ENCODE measurements around a stretch of chr21.

- PRO-cap = no peak
Measured at GRCh38 chr21:44901386-44901698, 19.4 kb downstream of the ITGB2 start.

DNA sequence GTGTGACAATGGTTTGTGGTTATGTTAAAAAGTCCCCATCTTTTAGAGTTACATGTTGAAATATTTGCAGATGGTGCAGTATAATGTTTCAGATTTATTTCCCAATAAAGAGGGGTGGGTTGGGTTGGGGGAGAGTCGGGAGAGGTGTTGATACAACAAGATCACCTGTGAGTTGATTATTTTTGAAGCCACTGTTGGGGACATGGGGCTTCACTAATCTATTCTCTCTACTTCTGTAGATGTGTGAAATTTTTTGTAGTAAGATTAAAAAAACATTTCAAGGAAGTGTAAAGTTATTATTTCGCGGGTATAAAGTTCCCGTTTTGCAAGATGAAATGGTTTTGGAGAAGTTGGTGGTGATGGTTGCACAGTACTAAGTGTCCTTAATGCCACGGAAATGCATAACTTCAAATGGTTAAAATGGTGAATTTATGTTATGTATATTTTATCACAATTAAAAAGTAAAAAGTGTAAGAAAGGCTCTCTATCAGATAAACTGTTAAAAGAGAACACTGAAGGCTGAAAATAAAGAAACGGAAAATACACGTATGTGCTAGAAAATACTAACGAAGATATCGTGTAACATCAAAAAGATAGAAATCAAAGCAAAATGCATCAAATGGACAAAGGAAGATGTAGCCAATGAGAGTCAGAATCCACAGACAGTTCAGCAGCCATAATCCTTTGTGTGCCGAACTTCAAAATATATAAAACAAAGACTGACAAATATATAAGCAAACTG is 2.8 kb upstream of the ITGB2 start:
- PRO-cap = no peak

GRCh38 chr21:44928573-44929010 is 7.9 kb upstream of the ITGB2 start:
- PRO-cap = no peak

GRCh38 chr21:44969761-44970525 is 30.1 kb downstream of the SLX9 start:
- PRO-cap = no peak

DNA sequence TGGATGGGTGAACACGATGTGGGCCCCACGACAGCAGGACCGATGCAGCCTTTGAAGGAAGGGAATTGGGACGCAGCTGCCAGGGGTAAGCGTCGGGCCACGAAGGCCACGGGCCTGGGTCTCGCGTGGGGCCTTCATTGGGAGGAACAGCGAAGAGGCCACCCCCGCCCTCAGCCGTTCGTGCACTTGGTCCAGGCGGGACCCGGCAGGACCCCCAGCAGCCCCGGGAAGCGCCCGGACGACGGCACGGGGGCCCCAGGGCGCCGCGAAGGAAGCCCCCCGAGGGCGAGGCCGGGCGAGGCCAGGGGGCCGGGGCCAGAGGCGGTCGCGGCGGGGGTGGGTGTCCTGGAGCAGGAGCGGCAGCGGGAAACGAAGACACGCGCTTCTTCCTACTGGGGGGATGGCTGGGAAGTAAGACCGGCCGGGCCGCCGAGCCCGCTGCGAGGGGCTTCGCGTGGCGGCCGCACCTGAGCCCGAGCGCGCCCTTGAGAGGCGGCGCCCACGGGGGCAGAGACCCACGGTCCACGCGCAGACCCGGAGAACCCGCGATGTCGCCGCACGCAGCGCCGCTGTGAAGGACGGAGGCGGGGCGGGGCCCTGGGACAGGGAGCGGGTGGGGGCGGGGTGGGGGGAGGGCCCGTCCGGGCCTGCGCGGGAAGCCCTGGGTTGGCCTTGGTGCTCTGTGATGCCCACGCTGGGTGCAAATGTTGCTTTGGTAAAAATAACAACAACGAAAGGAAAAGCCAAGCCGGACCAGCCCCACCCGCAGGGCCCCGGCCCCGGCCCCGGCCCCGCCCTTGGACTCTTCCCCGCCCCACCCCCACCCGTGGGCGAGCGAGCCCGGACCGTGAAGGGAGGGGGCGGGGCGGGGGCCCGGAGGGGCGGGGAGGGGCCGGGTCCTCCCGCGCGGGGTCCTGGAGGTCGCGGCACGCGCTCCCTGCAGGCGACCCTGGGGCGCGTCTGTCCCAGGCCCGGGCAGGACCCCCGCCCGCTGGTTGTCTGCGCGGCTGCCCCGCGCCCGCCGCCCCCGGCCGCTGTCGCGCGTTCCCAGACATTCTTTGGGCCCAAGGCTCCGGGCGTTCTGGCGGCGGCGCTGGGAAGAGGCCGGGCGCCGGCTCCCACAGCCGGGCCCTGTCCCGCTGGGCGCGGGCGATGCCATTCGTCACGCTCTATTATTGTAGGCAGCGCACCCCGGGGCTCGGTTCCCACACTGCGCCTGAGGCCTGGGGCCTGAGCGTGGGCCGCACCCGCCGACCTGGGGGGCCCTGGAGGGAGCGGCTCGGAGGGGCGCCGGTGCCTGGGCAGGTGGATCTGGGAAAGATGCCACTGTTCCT is 55.8 kb upstream of the ADARB1 start:
- PRO-cap = bidirectional peak, plus-strand start at position 855 of the sequence, minus-strand start at position 550 of the sequence; bidirectional peak, plus-strand start at position 1,219 of the sequence, minus-strand start at position 1,060 of the sequence

DNA sequence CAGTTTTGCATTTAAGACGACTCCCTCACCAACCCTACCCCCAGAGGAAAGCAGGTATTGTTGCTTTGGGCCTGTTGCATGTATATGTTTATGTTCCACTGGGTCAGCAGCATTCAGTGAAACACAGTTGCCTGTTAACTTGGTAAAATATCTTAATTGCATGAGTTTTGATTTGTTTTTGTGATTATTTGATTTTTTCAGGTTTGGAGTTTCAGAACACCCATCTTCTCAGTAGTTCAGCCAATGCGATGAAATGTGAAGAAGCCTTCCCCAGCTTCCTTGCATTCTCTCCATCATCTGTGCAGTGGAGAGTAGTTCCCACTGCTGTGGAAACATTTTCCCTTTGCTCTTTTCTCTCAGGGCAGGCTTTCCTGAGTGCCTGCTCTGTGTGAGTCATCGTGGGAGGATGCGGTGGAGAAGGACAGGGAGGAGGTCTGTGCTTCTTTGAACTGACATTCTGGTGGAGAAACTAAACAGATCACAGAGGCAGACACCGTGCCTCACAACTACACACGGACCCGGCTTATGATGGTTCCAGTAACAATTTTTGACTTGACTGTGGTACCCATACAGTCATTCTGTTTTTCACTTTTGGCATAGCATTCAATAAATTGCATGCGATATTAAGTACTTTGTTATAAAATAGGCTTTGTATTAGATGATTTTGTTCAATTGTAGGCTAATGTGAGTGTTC is 6.6 kb downstream of the ADARB1 start:
- PRO-cap = no peak

GRCh38 chr21:45132785-45133357 is 58.5 kb downstream of the ADARB1 start:
- PRO-cap = bidirectional peak, plus-strand start at chr21:45133106, minus-strand start at chr21:45133010

- PRO-cap = no peak
Measured at GRCh38 chr21:45234016-45234446, 53.7 kb downstream of the POFUT2 start.

GRCh38 chr21:45309062-45309960 is 21.6 kb upstream of the POFUT2 start:
- PRO-cap = unidirectional peak, minus-strand start at chr21:45309152

GRCh38 chr21:45324657-45325168 is 37.0 kb upstream of the POFUT2 start:
- PRO-cap = no peak

DNA sequence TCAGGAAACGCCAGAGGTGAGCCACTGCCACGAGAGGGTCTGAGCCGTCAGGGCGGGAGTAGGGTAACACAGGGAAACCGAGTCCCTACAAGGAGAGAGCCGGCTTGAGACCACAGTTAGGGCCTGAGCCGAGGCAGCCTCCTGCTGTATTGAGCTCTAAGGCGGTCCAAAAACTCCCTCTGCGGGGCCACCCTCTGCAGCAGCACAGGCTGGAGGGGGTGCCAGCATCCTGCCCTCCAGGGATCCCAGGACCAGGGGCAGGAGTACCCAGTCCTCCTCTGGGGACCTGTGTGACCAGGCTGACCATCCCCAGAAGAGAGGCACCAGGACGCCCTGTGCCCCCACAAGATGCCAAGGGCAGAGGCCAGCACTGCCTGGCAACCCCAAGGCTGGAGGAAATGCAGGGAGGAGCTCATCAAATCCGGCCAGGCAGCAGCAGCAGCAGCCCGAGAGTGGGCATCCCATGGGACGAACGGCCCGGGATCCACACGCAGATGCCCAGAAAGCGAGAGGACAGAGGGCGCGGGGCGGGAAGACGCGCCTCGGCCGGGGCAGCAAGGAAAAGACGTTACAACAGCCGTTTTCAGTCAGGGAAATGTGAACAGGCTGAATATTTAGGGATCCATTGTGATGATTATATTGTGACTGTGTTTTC is 57.2 kb upstream of the COL18A1 start:
- PRO-cap = unidirectional peak, plus-strand start at position 516 of the sequence

DNA sequence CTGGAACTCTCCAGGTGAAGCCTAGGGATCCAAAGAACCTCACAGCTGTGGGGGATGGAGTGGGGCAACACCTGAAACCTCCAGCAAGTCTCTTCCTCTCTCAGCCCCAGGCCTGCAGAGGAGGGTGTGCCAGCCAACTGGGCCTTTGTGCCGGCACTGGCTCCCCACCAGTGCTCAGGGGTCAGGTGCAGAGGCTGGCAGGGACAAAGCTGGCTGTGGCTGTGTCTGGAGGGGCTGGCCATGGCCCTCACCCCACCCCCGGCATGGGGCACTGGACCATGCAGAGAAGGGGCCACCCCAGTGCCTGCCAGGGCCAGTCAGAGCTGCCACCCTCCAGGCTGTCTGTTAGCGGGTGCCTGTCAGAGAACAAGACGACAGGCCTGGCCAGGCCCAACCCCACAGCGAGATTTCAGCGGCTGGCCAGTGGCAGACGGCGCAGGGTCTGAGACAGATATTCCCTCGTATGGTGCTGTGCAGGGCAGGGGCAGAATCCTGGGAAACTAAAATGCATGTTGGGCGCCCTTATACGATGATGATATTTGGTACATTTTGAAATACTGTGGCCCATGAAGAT is 3.9 kb downstream of the COL18A1 start:
- PRO-cap = no peak

- PRO-cap = unidirectional peak, plus-strand start at chr21:45455522
Measured at GRCh38 chr21:45455011-45456379, 50.5 kb downstream of the COL18A1 start.

- PRO-cap = no peak
Measured at GRCh38 chr21:45480403-45480842, 61.8 kb downstream of the SLC19A1 start.

DNA sequence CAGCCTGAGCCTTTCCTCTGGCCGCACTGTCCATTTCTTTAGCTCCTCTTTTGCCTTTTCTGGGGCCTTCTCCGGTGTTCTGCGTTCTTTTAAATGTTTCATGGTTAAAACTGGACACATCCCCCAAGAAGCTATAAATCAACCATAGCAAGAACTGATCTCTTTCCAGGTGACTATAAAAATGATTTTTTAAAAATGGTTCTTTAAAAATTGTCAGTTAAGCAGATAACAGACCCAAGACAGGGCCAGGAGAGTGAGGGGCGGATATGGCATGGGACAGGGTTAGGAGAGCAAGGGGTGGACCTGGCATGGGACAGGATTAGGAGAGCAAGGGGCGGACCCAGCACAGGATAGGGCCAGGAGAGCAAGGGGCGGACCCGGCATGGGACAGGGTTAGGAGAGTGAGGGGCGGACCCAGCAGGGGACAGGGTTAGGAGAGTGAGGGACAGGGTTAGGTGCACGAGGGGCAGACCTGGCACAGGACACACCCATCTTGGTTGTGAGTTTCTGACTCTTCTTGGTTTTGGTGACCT is 159.2 kb upstream of the COL6A1 start:
- PRO-cap = no peak

- PRO-cap = no peak
Measured at GRCh38 chr21:45991771-45992331, 10.3 kb downstream of the COL6A1 start.

DNA sequence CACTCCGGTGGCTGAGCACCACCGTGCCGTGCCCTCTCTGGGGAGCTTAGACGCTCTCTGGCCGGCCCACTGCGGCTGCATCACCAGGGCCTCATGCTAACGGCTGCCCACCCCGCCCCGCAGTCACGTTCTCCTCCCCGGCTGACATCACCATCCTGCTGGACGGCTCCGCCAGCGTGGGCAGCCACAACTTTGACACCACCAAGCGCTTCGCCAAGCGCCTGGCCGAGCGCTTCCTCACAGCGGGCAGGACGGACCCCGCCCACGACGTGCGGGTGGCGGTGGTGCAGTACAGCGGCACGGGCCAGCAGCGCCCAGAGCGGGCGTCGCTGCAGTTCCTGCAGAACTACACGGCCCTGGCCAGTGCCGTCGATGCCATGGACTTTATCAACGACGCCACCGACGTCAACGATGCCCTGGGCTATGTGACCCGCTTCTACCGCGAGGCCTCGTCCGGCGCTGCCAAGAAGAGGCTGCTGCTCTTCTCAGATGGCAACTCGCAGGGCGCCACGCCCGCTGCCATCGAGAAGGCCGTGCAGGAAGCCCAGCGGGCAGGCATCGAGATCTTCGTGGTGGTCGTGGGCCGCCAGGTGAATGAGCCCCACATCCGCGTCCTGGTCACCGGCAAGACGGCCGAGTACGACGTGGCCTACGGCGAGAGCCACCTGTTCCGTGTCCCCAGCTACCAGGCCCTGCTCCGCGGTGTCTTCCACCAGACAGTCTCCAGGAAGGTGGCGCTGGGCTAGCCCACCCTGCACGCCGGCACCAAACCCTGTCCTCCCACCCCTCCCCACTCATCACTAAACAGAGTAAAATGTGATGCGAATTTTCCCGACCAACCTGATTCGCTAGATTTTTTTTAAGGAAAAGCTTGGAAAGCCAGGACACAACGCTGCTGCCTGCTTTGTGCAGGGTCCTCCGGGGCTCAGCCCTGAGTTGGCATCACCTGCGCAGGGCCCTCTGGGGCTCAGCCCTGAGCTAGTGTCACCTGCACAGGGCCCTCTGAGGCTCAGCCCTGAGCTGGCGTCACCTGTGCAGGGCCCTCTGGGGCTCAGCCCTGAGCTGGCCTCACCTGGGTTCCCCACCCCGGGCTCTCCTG is 22.0 kb downstream of the COL6A1 start:
- PRO-cap = no peak

DNA sequence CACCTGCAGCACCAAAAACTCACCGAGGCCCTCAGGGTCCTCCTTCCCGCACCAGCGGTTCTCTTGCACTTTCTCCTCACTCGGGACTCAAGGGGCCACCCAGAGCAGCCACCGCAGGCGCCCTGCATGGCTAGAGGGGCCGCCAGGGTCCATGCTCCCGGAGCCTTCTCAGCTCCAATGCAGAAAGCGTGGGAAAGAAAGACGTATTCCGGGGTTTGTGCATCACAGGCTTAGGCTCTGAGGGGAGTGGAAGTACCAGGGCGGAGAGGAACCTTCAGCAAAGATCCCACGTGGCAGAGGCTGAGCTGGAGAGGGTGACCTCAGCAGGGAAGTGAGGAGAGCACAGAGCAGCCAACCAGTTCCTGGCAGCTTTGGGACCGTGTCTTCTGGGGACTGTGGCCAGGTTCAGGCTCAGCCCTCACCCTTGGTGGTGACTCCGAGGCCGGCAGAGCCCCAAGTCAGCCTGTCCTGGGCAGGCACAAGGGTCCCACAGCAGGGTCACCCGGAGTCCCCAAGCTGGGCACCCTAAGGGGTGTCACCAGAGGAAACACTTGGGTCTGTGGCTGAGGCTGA is 19.4 kb upstream of the COL6A2 start:
- PRO-cap = bidirectional peak, plus-strand start at position 427 of the sequence, minus-strand start at position 239 of the sequence

DNA sequence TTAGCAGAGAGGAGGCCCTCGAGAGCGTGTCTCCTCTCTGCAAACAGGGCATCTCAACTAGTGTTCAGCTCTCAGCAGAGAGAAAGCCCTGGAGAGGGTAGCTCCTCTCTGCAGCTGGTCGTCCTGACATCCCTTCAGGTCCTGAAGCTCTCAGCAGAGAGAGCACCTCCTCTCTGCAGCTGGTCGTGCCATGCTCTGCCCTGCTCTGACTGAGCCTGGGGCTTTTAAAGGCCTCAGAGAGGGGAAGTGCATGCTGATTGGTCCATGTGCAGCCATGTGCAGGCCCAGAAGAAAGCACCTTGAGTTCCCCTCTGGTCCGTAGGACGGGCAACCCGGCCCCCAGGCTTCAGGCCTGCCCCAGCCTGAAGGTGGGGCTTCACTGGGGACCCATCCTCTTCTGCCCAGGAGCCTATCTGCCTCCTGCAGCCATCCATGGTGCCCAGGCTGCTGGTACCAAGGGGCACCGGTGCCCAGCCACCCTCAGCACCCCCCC is 11.2 kb downstream of the COL6A2 start:
- PRO-cap = no peak

- PRO-cap = no peak
Measured at GRCh38 chr21:46202577-46203243, 18.5 kb upstream of the SPATC1L start.

All from anterior vena cava (tissue), 1 donor.